PC-3 (cell line): ENCODE results near the genes NFKBIA and RALGAPA1.

DNA sequence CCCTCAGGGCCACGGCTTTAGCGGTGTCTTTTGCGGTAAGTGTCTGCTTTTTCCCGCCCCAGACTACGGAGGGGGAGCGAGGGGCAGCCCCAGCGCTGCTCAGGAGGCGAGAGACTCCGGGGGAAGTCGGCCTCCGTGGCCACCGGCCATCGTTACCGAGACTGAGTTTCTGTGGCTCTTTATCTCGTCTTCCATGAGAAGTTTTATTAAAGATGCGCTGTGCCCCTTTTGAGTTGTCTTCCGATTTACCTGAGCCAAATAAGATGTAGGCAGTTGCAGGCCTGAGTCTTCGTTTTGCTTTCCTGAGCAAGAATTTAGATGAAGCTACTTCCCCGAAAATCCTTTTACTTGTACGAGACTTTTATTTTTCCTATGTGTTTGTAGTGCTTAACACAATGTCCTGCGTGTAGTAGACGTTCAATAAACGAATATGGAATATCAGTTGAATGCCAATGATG is 418 bp downstream of the SRP54 start:
- RAMPAGE, long total RNA: no peak

DNA sequence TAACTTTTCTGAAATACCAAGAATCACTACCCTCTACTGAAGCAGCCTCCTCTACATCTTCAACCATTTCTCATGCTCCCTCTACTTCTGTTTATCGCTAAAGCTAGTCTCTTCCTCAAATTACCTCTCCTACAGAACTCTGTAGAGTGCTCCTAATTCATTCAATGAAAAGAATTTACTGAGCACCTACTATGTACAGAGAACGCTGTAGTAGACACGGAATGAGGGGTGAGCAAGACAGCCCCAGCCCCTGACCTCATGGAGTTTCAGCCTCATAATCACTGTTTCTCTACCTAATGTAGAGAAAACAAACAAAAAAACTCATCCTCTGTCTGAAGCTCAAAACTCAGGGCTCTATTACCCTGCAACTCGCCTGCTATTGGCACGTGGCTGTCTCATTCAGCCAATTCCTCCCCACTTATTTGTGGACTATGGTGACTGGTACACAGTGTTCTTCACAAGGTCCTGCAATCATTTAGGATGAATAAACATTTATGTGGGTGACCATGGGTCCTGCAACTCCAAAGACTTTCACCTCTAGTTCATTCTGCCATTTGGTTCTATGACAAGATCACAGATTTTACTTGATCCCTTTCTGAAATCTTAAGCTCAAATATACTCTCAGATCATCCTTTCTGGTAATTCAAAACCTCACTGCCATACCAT is 4.8 kb downstream of the PPP2R3C start:
- RAMPAGE, long total RNA: no peak

- RAMPAGE, long total RNA: no peak
These were observed 39.5 kb downstream of the PSMA6 start for GRCh38 chr14:35331637-35332047.

- RAMPAGE, long total RNA: no peak
These were observed 40.1 kb downstream of the PSMA6 start for GRCh38 chr14:35332156-35332714.

GRCh38 chr14:35355813-35356559 is 48.6 kb downstream of the NFKBIA start:
- RAMPAGE, long total RNA: no peak

- RAMPAGE, long total RNA: no peak
These were observed at the start of gene NFKBIA for GRCh38 chr14:35404278-35405135. TSS of gene NFKBIA (minus strand) at chr14:35404749.

- RAMPAGE, long total RNA: no peak
These were observed 983 bp downstream of the RALGAPA1 start for GRCh38 chr14:35808120-35808503.

DNA sequence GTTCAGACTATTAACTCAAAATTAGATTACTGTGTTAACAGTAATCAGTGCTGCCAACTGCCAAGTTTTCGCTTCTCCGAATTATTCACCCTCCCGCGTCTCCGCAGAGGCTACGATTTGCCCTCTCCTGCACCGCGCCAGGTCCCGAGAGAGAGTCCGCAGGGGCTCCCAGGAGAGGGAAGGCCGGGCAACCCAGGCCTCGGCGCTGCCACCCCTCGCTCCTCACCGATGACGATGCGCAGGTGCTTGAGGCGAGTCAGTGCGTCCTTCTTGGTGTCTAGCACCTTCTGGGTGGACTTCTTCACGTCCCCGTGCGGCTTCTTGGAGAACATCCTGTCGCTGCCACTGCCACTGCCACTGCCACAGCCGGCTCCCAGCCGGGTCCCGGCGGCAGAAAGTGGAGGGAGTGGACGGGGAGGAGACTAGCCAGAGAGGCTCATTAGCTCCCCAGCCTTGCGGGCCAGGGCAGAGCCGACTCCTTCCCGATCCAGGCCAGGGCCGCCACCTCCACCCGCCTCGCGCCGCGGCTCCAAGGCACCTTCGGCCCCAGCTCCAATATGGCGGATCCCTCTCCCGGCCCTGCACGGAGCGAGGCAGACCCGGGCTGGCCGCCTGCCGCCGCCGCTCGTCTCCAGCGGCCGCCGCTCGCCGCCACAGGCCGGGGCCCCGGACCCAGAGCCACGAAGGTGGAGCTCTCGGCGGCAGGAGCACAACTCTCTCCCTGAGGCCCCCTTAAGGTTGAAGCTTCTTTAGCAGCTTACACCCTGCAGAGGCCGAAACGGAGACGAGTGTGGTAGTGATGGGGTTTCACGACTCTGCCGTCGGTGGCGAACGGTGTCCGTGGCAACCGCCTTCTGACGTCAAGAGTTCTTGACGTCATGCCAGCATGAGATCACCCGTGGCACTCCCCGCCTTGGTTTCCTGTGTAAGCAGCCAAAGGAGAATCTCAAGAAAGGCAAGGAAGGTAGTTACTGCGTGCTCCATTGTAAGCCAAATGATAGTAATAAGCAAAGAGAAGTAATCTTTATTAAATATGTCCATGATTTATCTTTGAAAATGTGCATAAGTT is at the start of gene RALGAPA1:
Gene RALGAPA1 (minus strand): TSS at position 792 of the 1,069 bp plus-strand sequence.
- RAMPAGE, long total RNA: no peak

DNA sequence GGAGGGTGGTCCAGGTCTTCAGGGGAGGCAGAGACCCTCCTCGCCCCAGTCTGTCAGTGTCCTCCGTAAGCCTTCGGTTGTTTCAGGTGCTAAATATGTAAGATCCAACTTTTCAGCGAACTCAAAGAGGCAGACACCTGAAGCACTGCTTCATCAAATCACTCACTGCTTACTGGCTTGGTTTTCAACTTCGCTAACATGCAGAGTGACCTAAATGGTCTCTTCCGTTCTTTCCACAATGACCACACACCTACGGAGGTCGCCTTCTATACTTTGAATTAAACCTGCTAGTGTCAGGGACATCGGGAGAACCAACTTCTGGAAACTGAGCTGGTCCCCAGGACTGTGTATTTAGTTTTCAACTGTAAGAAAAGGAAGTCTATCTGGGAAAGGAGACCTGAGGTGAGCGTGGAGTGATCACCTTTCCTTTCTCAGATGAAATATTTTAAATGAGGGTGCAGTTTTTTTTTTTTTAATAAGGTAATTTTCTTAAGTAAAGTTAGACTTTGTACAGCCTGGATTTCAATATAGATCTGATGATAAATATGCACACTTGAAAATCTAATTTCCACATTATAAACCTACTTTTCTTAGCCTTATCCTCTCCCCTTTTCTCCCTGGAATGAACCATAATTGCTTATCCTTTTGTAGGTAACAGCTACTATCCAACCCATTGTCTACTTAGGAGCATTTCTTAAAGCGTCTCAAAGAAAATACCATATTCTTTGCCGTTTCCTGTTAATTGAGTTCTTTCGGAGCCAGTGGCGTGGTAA is 47.3 kb downstream of the MBIP start:
- RAMPAGE, long total RNA: no peak

- RAMPAGE, long total RNA: no peak
These were observed 14.6 kb downstream of the MBIP start for GRCh38 chr14:36305771-36306339.

- RAMPAGE, long total RNA: no peak
These were observed 5.3 kb downstream of the NKX2-1 start for GRCh38 chr14:36514629-36515208.

GRCh38 chr14:36657364-36657809 is 4.3 kb upstream of the PAX9 start:
- RAMPAGE, long total RNA: no peak

- RAMPAGE, long total RNA: no peak
These were observed 544 bp downstream of the MIPOL1 start for GRCh38 chr14:37198223-37198739.

DNA sequence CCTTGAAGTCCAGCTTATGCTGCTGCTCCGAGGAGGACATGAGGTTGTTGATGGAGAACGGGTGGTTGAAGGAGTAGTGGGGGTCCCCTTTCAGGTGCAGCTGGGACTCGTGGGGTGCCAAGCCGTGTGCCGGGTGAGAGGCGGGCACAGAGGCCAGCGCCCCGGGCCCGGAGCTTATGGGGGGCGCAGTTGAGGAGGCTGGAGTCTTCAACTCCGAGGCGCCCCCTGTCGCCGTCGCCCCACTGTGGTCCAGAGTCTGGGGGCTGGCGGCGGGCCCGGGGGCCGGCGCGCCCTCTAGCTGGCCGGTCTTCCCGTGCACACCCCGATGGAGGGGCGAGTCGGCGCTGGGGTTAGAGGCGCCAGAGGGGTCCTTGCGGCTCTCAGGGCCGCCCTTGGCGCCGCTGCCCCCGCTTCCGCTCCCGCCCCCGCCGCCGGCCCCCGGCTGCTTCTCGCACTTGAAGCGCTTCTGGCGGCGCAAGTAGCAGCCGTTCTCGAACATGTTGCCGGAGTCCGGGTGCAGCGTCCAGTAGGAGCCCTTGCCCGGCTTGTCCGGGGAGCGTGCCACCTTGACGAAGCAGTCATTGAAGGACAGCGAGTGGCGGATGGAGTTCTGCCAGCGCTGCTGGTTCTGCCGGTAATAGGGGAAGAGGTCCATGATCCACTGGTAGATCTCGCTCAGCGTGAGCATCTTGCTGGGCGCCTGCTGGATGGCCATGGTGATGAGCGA is 3.4 kb downstream of the FOXA1 start:
- RAMPAGE, long total RNA: no peak

DNA sequence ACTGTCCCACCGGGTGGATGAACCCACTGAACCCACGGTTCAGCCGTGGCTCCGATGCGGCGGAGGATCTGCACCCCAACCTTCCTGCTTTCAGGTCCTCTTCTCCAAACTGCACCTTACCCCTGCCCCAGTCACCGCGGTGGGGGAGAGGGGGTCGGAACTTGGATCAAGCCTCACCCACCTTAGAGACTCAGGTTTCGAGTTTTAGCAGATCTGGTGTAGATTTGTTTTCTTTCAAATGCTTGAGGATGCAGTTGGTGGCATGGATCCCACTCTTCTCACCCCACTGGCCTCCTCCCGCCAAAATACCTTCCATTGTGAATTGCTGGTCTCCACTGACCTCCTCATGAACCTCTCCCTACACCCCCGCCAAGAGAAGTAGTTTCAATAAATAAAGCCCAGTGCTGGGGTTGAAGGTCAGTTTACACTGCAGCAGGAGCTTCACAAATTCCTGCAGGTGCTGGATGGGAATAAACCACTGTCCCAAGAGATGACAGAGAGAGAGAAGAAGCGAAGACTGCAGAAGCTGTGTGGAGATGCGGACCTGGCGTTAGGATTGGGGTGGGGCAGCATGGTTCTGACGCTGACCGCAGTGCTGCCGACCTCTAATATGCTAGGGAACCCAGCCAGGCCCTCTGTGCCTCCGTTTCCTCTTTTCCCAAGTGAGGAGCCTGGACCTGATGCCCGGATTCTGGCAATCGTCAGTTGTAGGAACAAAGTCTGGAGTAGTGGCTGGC is 7.3 kb downstream of the TTC6 start:
- RAMPAGE, long total RNA: no peak

DNA sequence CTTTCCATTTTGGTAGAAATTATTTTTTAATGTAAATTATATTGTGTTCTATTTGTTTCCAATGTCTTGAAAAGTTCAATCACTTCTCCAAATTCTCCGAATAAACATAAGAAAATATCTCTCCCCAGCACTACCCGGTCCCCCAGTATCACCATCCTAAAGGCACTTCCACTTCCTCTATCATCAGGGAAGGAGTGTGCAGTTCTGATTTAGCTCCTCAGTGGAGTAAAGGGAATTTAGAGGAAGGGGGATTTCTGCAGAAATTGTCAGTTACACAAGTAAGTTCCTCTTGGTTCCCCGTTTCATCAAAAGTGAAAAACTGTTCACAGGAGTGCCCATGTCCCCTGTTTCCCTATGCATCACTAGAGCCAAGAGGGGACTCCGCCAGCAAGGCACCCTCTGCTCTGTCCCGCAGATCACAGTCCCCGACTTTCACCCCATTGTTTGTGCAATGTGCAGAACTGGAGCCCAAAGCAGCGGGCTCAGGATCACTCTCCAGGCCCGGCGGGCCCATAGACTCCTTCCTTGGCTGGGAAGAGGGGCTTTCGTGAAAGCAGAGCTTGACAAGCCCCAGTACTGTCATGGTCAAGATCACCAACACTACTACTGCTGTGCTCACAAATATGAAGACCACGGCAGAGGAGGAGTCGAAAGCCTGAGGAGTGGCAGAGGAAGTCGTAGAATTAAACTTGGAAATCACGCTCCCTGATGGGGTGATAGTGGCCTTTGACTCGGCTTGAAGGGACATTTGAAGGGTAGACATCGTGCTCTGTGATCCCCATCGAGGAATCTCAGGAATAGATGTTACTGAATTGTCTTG is 1.5 kb downstream of the CLEC14A start:
- RAMPAGE, long total RNA: no peak

- RAMPAGE, long total RNA: no peak
These were observed 14.9 kb upstream of the CLEC14A start for GRCh38 chr14:38270839-38271119.

- RAMPAGE, long total RNA: no peak
These were observed 5.4 kb downstream of the PNN start for GRCh38 chr14:39180408-39180945.

GRCh38 chr14:39182921-39183924 is 8.2 kb downstream of the PNN start:
- RAMPAGE, long total RNA: no peak

- RAMPAGE, long total RNA: no peak
These were observed 83.7 kb downstream of the FBXO33 start for GRCh38 chr14:39348428-39349108.